Rectum (tissue), 1 donor: ENCODE measurements around a stretch of chr14.

DNA sequence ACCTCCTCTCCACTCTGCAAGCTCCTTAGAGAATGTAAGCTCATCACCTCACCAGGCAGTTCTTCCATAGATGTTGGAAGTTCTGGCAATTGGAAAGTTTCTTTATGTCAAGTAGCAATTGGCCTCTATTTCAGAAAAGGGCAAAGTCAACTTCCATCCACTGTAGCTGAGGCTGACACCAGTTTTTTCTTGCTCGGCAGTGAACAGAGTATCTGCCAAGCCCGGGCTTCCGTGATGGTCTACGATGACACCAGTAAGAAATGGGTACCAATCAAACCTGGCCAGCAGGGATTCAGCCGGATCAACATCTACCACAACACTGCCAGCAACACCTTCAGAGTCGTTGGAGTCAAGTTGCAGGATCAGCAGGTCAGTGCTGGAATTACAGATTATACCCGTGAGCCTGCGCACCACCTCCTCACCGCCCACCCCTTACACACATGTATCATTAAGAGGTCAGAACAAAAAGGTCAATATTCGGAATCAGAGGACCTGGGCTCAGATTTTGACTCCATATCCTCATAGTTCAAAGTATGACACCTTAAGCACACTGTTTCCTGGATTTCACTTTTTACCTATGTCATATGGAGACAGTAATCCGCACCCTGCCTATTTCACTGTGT is 19.4 kb downstream of the EVL start:
- PRO-cap = no peak

GRCh38 chr14:100106203-100106587 is 41.0 kb downstream of the EVL start:
- PRO-cap = no peak

DNA sequence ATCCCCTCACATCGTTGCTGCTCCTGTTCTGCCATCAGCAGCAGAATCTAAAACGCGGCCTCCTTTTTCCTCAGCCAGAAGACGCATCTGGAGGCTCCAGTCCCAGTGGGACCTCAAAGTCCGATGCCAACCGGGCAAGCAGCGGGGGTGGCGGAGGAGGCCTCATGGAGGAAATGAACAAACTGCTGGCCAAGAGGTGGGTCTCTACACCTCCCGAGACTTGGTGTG is 30.0 kb downstream of the DEGS2 start:
- PRO-cap = no peak

DNA sequence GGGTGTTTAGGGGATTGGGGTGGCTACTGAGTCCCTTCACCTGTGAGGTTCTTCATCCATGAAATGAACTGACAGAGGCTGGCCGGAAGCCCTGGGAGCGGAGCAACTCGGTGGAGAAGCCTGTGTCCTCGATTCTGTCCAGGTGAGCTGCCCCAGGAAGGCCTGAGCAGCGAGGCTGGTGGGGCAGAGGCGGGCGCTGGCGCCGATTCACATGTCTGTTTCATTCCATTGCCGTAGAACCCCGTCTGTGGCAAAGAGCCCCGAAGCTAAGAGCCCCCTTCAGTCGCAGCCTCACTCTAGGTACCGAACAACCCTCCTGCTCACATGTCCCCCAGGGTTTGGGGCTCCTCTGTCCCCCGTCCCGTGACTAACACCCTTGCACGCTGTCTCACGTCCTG is 21.9 kb downstream of the DEGS2 start:
- PRO-cap = no peak

DNA sequence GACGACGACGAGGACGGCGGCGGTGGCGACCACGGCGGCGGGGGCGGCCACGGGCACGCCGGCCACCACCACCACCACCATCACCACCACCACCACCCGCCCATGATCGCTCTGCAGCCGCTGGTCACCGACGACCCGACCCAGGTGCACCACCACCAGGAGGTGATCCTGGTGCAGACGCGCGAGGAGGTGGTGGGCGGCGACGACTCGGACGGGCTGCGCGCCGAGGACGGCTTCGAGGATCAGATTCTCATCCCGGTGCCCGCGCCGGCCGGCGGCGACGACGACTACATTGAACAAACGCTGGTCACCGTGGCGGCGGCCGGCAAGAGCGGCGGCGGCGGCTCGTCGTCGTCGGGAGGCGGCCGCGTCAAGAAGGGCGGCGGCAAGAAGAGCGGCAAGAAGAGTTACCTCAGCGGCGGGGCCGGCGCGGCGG is 463 bp downstream of the YY1 start:
- PRO-cap = no peak

- PRO-cap = bidirectional peak, plus-strand start at chr14:100307237, minus-strand start at chr14:100307040
Measured at GRCh38 chr14:100306789-100307361, 631 bp upstream of the SLC25A29 start.

GRCh38 chr14:100309137-100309673 is 3.0 kb upstream of the SLC25A29 start:
- PRO-cap = unidirectional peak, plus-strand start at chr14:100309173

- PRO-cap = no peak
Measured at GRCh38 chr14:100312583-100313025, 6.4 kb upstream of the SLC25A29 start.

DNA sequence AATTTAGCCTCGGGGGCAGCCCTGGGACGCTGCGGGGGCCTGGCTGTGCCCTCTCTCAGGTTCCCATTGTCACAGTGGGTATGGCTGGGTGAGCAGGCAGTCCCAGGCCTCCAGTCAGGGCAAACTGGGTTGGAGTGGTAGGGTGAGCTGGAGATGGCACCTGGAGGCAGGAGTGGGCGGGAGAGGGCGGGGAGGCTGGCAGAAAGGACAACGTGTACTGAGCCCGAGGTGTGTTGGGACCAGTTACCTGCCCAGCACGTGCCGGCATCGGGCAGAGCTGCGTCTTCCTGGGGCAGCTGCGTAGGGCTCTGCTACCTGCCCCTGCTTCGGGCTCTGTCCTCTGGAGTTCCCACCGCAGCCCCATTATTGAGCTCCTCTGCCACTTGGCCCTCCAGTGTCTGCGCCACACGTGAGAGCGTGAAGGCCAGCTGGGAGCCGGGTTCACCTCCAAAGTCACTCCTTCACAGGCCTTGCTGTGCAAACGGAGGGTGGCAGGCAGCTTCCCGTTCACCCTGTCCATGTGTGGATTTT is 7.6 kb upstream of the SLC25A29 start:
- PRO-cap = bidirectional peak, plus-strand start at position 274 of the sequence, minus-strand start at position 126 of the sequence

DNA sequence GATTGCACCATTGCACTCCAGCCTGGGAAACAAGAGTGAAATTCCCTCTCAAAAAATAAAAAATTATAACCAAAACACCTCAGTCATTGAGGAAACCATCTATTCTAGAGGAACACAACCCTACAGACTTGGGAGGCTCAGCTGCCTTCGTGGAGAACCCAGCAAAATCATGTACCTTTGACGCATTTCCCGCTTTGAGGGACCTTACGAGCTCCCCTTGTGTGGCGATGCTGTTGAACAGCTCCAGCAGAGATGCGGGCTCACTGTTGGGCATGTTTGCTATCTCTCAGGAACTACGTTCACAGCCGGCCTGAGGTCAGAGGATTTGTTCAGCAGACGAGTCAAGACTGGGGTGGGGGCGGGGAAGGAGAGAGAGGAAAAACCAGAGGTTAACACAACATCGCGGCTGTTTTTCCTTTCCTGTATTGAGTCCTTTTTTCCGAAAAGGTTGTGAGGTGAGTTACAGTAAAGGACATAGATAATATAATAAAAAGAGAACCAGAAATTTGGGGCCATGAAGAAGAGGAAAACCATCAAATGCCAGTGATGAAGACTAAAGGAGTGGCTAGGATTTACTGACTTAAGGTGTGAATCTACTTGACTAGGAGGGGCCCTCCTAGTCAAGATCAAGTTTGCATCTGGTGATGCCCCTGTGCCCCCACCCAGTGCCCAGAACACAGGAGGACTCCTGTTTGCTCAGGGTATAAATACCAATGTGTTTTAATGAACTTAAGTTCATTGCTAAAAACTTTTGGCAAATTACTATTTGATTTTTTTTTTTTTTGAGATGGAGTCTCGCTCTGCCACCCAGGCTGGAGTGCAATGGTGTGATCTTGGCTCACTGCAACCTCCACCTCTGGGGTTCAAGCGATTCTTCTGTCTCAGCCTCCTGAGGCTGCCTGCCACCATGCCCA is 6.0 kb downstream of the WARS1 start:
- PRO-cap = no peak

DNA sequence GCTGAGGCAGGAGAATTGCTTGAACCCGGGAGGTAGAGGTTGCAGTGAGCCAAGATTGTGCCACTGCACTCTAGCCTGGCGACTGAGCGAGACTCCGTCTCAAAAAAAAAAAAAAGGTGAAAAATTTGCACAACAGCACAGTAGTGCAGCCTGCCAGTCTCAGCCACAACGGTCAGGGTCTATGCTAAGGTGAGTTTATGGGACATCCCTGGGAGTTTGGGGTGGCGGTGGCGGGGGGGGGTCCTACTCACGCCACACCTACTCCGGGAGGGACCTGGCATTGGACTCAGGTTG is 42.2 kb downstream of the WDR25 start:
- PRO-cap = no peak

DNA sequence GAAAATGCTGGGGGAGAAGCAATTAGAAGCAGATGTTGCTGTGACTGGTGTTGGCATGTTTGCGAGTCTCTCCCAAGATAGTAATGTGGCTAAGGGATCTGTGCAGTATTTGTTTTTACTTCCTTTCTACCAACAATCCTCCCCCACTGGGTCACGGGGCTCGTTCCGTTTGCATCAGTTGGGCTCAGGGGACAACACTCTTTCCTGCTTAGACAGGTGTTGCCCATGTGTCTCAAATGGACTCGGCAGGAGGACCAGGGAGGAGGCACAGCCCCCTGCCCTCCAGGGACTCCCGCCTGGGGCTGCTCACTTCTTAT is 100.9 kb downstream of the BEGAIN start:
- PRO-cap = no peak

GRCh38 chr14:100645728-100646097 is 58.5 kb upstream of the BEGAIN start:
- PRO-cap = unidirectional peak, minus-strand start at chr14:100645818

- PRO-cap = no peak
Measured at GRCh38 chr14:100771156-100771643, 44.5 kb downstream of the DLK1 start.

DNA sequence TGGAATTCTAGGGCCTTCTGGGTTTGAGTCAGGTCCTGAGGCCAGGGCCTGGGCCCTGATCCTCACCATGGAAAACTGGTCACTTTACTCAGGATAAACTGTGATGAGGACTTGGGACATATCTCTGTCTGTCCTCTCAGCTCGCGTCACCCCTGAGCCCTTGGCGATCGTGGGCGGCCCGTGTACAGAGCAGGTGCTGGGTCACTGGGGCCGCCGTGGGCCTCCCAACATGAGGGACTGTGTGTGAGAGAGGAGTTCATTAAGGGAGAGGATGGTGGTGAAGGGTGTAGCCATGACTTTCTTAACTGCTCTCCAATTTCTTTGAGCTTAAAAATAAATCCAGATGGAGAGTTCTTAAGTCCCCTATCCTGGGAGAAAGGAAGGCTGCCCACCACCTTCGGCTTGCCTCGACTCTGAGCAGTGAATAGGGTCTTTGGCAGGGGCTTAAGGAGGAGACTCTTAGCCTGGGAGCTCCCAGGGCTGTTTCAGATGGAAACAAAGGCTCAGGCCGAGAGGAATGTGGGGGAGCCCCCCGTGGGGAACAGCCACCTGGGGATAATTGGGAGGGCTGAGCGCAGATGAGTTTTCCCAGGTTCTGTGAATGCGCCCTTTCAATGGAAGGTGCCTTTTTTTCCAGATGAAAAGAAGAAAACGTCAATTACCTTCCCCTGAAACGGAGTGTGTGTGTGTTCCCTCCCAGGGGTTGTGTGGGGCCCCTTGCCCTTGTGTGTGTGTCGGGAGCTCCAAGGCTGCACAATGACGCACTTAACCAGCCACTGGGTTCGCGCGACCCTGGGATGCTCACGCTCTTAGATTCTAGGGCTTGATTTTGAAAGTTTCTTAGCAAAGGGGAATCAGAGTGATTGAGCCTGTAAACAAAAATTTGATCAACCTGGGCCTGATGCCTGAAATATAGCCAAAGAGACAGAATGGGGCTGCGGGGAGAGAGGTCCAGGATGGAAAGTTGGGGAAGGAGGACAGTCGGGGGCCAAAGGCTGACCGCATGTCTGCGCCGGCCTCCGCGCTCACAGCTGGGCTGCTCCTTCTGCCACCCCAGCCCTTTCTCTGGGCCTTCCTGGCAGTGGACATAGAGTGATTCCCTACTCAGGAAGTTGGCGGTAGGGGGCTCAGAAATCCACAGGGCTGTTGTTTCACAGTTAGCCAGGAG is 63.3 kb downstream of the RTL1 start:
- PRO-cap = no peak

DNA sequence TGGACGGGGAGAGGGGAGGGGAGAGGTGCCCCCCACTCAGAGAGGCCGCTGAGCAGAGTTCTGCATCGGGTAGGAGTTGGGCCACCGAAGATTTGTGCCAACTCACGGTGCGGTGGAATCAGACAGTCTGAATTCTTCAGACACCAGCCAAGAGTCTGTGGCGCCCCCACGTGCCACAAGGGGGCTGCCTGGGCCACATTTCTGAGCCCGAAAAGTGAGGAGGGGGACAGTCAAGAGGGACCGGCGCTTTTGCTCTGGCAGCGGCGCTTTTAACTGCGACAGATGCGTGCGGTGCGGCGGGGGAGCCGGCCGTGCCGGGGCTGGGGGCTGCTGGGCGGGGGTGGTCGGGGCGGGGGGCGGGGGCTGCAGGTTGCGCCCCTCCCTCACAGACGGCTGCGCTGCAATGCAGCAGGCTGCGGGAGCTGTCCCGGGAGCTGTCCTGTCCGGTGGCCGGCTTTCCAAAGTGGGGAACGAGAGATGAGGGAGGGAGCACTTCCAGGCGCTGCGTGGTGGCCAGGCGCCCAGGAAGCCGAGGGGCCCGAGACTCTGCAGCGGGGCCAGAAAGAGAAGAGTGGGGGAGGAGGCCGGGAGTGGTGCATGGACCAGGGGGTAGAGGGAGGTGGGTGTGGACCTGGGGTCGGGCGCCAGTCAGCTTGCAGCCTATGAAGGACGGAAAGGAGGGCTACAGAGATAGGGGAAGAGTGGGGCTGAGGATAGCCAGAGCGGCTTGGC is 1.0 kb upstream of the RTL1 start:
- PRO-cap = no peak

DNA sequence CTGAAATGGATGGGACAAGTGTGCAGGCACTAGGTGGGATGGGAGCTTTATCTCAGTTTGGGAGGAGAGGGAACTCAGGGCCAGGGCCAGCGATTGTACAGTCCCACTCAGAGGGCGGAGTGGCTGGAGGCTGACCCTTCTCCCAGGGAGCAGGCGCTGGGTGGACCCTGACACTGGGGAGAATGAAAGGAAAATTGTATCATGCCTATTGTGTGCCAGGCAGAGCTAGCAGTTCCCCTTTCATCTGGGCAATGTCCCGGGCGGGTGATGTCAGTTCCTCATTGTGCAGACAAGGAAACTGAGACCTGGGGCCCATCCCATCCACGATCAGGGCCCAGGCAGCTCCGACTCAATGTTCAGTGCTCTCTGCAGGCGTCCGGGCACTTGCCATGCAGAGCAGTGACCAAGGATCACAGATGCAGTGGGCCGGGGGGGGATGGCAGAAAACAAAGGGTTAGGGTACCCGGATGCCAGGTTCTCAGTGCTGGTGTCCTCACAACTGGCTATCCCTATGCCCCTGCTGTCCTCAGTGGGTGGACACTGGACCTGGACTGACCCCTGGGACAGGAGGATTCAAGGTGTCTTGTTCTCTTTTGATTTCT is 102.0 kb upstream of the RTL1 start:
- PRO-cap = unidirectional peak, plus-strand start at position 110 of the sequence

DNA sequence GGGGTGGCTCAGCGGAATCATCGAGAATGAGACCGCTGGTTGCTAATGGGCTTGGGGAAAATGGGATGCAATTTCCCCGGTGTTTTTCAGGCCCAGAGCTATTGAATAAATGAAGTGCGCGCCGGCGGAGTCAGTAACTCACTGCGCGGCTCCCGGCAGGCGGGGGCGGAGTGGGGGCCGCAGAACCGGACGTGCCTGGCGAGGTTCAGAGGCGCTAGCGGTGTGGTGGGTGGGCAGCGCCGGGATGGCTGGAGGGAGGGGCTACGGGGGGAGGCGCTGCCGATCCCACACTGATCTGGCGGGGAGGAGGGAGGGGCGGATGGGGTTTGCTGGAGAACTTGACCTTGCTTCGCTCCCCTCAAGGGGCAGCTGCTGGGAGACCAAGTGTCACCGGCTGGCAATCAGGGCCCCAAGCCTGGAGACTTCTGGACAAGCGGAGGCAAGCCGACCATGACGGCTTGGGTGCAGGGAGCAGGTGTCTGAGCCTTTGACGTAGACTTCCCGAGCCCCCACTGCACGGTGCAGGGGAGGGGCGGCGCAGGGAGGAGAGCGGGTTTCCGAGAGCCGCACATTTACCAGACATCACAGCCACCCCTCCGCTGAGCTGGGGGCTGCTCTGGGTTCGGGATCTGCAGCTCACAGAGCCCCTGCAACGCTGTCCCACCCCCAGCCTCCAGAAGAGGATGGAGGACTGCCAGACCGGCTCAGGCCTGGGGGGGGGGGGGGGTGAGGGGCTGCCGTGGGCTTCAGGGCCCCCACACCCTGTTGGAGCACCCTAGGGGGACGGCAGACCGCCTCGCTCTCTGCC is 174.1 kb upstream of the RTL1 start:
- PRO-cap = no peak

- PRO-cap = no peak
Measured at GRCh38 chr14:101400882-101401344, 360.6 kb upstream of the PPP2R5C start.

DNA sequence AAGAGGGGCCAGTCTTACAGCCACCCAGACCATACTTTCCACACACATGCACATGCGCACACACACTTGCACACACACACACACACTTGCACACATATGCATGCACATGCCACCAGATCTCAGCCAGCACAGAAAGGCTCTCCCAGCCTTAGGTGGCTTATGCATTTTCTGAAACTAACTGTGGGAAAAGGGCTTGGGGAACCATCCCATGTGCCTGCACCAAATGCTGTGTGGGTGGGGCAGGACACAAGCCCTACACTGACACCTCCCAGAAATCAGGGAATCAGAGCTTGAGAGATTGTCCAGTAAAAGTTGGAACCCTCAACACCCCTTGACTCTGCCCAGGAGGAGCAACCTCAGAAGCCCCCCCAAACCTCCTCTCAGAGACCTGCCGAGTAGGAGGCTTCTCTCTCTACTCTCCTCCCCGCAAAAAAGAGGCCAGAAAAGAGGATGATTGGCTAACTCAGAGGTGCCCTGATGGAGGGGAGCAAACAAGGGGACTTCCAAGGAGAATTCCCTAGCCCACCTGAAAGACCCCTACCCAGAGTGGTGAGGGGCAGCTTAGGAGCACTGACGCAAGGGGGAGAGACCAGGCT is 202.6 kb upstream of the PPP2R5C start:
- PRO-cap = no peak